Placental pericyte (primary cell): Measurements from ENCODE around the genes UBAP2L, AQP10 and CHRNB2.

DNA sequence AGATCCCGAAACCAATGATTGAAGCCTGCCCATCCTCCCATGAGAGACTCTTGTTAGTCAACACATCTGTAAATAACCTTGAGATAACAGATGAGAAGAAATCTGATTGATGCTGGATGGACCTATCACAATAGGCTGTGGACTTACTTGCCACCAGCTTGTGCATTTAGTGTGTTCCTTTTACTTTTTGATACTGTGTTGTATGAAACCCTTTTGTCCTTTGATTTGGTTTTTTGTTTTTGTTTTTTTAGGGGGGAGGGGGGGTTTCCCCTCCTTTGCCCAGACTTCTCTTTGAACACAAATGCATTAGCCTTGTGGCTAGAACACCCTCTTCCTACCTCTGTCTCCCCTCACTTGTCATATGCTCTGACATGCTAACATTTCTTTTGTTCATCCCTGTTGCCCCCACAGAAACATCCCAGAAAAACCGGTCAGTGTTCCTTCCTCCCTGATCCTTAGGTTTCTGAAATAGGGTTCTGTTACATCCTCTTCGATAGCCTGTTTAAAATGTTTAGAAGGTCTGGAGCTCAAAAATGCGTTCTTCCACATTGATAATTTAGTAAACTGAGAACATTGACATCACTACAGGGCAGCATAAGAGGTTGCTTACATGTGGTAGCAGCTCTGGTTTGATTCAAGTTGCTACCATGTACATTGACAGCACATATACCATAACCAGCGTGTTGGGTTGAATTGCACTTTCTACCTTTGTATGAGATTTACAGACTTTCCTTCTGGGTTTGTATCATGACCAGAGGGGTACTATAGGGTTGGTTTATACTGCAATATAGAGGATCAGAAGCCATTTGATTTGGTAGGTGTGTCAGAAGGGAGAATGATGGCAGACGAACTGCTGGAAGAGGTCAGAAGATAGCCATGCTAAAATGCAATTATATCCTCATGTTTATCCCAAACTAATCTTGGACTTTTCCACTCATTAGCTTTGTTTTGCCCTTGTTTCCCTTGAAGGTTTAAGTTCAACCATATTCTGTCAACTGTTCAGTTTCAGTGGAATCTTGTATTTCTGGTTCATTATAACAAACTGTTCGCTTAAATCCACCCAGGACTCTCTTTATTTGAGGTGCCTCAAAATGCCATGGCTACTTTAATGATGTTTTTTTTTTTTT, 11.7 kb downstream of the CHTOP start:
- CAGE, long polyA plus RNA, result no peak

- CAGE, long polyA plus RNA, result no peak
These were observed 3.7 kb downstream of the SNAPIN start for GRCh38 chr1:153662006-153662869.

- CAGE, long polyA plus RNA, result no peak
These were observed 14.9 kb downstream of the NPR1 start for GRCh38 chr1:153693325-153693889.

- CAGE, long polyA plus RNA, result no peak
These were observed 802 bp downstream of the SLC27A3 start for GRCh38 chr1:153775975-153776442.

- CAGE, long polyA plus RNA, result no peak
These were observed 4.9 kb downstream of the SLC27A3 start for GRCh38 chr1:153780207-153780482.

DNA sequence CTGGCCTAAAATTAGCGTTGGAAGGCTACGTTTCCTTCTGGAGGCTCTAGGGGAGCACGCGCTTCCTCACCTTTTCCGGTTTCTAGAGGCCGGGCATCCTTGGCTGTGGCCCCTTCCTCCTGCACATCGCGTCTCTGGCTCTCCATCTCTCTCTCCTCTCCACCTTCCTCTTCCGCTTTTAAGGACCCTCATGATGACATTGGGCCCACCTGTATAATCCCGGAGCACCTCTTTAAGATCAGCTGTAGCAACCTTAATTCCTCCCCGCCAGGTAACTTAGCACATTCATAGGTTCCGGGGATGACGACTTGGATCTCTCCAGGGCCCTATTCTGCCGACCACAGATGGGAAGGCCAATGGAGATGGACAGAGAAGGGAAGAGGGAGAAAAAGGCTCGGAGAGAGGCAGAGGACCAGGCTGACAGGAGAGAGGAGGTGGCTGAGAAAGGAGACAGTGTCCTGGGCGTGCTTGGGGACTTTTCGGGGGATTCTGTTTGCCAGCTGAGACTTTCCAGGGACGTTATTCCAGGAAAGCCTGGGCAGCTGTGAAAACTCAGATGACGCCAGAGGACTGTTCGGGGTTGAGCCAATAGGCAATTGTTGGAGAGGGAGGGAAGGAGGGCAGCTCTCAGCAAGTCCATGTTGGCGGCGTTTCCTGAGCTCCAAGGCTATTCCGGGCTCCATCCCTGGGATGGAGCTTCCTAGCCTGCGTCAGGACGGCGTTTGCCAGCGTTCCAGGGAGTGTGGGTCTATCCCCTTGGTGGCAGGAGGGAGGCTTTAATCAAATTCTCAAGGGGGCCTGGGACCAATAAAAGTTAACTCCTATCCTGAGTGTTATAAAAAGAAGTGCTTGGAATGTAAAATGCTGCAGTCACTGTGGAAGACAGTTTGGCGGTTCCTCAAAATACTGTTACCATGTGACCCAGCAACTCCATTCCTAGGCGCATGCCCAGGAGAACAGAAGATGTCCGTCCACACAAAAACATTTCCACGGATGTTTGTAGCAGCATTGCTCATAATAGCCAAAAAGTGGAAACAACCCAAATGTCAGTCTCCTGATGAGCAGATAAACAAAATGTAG, 15.0 kb downstream of the SLC27A3 start:
- CAGE, long polyA plus RNA, result no peak

DNA sequence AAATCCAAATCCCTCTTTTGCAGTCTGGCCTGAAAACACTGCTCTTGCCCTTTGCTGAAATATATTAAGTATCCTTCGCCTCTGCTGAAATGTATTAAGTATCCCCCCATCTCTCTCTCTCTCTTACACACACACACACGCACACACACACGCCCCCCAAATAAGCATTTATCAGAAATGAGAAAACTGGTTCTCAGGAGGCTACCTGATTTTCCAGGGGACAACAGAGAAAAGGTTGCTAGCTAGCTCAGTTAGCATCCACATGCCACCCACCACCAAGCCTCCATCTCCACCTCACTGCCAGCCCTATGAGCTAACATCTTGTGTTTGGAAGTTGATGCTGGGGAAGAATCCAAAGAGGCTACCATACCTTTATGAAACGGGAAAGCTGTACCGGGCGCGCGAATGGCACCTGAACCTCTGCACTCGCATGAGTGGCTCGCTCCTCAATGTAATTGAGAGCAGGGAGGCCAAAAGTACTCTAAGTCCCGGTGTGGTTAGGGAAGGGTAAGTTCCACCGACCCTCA, 1.2 kb downstream of the GATAD2B start:
- CAGE, long polyA plus RNA, result no peak

GRCh38 chr1:153948111-153948698, 1.7 kb upstream of the DENND4B start:
- CAGE, long polyA plus RNA, result no peak

DNA sequence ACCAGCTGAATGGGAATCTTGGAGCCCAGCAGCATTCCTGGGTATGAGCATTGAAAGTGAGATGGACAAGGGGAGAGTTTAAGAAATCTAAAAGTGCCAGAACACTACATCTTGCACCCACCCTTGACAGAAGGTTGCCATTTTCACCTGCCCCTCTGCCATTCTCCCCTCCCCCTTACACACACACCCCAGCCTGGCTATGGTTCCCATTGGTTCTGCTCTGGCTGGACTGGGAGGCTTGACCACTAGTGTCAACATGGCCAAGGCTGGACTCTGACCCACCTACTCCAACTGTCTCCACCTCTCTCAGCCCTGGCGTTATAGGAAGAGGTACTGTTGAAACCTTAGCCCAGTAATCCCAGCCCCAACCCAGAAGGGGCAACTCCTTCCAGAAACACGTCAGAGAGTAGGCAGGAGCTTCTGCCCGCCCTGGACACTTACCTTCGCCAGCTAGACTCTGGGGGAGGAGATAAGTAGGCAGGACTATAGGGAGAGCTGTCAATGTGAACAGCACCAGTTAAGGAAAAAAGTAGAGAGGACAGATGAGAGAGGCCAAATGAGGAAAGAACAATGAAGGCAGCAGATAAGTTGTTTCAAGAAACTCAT, 4.5 kb downstream of the CRTC2 start:
- CAGE, long polyA plus RNA, result no peak

DNA sequence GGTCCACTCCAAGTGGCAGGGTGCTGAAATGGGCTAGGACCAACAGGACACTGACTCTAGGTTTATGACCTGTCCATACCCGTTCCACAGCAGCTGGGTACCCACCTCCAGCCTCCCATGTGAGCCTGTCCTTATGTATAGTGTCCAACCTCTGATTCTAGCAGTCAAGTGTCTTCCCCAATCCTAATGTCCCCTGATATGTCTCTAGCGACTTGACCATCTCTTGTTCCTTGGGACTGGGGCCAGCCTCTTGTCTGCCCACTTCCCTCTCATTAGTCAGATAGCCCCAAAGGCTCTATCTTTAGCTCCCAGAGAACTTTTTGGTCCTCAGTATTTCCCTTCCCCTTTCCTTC, 1.2 kb upstream of the CRTC2 start:
- CAGE, long polyA plus RNA, result no peak

DNA sequence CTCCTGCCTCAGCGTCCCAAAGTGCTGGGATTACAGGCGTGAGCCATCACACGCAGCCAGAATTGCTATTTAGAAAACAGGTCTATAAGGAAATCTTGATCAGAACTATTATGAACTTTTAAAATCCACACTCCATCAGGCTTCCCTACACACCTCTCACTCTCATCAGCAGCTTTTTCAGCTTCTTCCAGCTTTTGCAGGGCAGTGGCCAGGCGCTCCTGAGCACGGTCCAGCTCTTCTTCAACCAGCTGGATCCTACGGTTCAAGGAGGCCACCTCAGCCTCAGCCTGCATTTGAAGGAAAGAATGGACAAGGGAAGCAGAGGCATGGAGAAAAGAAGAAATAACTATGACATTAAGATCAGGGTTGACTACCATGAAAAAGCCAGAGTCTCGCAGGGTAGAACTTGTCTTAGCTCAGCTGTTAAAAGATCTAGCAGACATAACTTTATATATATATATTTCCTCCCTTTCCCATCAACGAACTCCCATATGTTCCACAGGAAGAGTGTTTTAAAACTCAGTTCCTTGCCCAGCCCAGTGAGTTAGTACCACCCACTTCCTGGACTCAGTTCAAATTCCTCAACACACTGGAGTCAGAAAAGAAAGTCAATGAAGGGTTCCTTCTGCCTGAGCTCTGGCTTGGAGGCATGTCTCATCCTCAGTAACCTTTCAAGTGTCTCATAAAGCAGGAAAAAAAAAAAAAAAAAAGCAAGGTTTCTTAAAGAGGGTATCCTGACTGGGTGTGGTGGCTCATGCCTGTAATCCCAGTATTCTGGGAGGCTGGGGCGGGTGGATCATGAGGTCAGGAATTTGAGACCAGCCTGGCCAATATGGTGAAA, 15.7 kb downstream of the TPM3 start:
- CAGE, long polyA plus RNA, result no peak

- CAGE, long polyA plus RNA, result no peak
These were observed at the start of gene UBAP2L for GRCh38 chr1:154220850-154221014. Gene UBAP2L (plus strand): TSS chr1:154220955.

- CAGE, long polyA plus RNA, result no peak
These were observed at the start of gene AQP10 for GRCh38 chr1:154320608-154321315. Gene AQP10 (plus strand): TSS chr1:154321093.

DNA sequence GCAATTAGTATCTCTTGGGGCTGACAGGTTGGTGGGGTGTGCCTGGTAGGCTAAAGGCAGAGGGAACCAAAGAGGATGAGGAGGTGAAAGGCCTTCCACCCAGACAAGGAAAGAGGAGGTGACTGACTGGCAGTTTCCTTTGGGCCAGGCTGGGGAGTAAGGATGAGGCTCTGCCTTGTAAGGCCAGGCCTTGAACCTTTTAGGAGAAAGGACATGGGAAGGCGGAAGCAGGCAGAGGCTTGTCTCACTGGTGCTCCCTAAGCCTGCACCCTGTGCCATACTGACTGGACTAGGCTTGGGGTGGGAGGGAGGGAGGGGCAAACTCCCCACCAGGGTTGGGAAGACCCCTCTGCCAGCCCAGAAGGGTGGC, 1.8 kb downstream of the ATP8B2 start:
- CAGE, long polyA plus RNA, result no peak

DNA sequence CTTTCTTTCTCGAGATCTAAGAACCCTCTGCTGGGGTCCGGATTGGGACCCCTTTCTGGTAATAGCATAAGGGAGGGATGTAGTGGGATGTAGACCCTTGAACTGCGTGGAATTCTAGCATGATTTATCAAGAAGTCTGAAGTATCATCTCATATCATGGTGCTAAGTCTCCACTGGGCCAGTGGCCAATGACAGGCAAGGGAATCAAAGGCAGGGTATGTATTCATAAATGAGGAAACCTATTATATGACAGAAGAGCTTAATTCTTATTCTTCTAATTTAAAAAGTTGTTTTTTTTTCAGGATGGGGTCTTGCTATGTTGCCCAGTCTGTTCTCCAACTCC, 34.8 kb downstream of the ATP8B2 start:
- CAGE, long polyA plus RNA, result no peak

GRCh38 chr1:154414223-154415163, 9.3 kb downstream of the IL6R start:
- CAGE, long polyA plus RNA, result no peak

- CAGE, long polyA plus RNA, result no peak
These were observed at the start of gene CHRNB2 for GRCh38 chr1:154567434-154568222. Gene CHRNB2 (plus strand): TSS chr1:154567778.

GRCh38 chr1:154627819-154628326, 19.9 kb upstream of the ADAR start:
- CAGE, long polyA plus RNA, result no peak

- CAGE, long polyA plus RNA, result no peak
These were observed 78.5 kb downstream of the KCNN3 start for GRCh38 chr1:154791611-154791907.

DNA sequence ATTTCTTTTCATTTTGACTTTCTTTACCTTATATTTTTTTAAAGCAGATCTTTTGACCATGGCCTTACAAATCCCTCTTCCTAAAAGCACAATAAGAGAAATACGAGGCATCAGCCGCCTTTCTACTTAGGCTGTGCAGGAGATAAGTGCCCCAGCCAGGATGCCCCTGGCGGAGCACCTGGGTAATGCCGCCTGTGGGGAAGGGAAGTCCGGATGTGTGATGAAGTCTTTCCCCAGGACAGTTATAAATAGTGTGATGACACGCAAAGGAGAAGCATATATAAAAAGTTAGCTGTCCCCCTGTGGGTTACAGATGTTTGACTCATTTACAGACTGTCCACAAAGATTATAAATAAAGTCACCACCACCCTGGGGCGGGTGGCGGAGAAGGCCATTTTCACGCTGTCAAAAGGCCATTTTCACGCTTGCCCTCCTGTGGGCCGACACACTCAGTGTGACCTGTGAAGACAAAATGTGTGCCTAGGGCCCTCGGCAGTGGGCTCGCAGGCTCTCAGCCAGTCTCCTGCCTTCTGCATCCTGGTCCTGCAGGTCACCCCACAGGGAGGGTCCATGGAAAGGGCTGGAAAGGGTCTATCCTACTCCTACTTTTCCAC, 6.3 kb downstream of the KCNN3 start:
- CAGE, long polyA plus RNA, result no peak